Mesangial cell (primary cell): ENCODE measurements around a stretch of chr5.

DNA sequence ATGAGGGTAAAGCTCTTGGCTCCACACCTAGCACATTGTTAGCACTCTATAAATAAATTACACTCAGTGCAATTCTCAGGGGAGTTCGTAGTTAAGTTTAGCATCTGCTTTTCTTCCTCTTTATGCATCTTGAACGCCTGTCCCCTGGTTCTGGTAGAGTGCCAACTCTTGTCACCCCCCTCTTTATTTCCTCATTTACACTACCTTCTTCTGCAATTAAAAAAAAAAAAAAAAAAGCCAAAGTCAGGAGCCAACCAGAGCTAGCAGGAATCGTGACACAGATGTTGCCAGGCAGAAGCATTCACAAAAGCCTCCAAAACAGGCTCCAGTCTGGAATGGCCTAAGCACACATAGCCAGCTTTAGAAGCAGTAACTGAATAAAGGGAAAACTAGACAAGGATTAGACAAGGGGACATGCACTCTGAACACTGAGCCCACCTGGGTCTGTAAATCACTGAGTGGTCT, 2.2 kb downstream of the CD74 start:
- RAMPAGE, long total RNA, result no peak

GRCh38 chr5:150411136-150412042, 1.3 kb downstream of the CD74 start:
- RAMPAGE, long total RNA, result no peak

- RAMPAGE, long total RNA, result no peak
Observed at GRCh38 chr5:150414194-150414909, 1.6 kb upstream of the CD74 start.

DNA sequence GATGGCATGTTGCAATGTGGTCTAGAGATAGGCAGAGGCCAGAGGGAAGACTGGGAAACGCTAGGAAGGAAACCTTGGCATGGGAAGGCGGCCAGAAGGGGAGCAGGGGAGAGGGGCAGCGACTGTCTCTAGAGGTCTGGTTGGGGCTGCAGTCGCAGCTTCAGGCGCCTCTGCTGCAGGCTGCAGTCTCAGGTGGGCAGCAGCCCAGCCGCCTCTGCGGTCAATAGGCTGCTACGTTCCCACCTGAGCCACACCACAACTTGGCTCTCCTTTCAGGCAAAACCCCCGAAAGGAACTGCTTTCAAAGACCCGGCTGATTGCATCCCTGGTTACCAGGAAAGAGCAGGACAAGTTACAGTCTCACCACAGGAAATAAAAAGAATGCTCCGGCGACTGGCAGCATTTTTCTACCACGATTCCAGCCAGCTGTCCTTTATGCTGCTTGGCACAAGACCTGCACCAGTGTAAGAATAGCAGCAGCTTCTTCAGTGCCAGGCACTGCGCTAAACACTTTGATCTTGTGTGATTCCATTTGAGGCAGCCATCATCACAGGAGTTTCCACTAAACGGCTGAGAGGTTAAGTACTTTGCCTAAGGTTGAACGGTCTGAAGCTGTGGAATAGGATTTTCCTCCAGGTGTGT, 7.6 kb downstream of the RPS14 start:
- RAMPAGE, long total RNA, result no peak

GRCh38 chr5:150442416-150443241, 6.9 kb downstream of the RPS14 start:
- RAMPAGE, long total RNA, result no peak

DNA sequence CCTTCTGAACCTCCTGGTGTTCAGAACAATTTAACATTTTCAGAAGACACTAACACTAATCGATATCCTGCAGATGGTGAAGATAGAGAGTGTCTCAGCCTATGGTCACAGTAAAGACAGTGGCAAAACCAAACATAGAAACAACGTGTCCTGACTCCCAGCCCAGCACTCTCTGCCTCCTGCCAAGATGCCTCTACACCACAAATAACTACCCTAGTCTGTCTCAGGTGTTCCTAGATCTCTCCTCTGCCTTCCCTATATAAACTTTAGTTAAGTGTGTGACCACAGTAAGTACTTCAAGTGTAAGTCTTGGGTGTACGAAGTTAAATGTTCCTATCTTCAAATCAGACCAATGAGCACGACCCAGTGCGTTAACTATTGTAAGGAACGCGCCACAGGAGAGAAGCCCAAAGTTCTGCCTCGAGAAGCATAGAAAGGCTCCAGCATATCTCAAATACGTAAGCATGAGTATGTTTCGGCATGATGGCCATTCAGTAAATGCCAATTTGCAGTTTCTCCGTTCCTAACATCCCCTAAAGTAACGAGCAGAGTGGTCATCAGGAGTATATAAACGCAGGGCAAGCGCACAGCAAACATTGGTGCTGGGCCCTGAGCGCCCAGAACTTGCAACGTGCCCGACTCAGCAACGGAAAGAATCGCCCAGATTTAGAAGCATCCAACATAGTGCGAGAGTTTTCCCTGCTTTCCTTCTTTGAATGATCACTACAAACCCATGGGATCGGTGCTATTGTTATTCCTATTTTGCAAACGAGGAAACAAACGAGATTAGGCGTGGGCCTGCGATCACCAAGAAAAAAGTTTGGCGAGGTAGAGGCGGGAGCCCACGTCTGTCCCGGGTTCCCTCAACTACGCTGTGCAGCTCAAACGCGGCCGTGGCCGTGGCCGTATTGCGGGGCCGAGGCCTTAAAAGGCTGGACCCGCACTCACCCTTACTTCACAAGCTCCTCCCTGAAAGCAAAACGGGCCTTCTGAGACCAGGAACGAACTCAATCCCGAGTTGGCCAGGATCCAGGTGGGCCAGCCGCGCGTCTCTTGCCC, 672 bp downstream of the RPS14 start:
- RAMPAGE, long total RNA, result no peak

GRCh38 chr5:150489451-150489809, 18.5 kb upstream of the NDST1 start:
- RAMPAGE, long total RNA, result no peak

GRCh38 chr5:150497548-150498305, 10.2 kb upstream of the NDST1 start:
- RAMPAGE, long total RNA, result no peak

DNA sequence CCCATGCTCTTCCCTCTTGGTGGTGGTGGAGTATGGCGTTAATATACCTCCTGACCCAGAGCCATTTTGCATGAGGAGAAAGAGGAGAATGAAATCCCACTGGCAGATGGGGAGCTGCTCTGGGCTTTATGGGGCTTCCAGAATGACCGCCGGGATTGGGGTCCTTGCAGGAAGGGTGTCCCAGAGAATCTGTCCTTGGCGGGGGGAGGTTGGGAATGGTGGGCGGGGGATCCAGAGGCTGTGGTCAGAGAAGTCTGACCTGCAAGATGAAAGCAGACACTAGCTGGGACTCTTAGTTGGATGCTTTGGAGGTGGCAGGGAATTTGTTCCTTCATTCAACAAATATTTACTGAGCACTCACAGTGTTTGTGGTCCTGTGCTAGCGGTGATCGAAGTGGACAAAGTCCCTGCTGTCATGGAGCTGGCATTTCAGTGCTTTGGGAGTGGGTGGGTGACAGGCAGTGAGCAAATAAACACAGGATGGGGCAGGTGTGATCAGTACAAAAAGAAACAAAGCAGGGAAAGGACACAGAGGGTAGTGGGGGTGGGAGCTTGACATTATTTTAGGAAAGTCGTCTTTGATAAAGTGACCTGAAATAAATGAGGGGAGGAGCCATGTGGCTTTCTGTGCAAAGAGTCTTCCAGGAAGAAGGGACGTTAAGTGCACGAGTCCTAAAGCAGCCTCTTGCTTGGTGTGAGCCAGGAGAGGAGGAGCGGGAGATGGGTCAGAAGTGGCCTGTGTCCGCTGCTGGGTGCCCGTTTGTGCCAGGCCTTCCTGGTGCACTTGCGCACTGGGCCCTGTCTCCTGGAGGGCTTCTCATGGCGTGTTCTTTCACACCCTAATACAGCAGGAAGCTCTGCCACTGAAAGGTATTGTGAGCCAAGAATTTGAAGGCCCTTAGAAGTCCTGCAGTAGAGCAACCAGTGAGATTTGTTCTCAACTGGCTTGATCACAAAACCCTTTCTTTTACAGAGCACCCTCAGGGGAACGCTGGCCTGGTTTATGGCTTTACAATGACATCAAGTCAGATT, 14.6 kb downstream of the NDST1 start:
- RAMPAGE, long total RNA, result no peak

DNA sequence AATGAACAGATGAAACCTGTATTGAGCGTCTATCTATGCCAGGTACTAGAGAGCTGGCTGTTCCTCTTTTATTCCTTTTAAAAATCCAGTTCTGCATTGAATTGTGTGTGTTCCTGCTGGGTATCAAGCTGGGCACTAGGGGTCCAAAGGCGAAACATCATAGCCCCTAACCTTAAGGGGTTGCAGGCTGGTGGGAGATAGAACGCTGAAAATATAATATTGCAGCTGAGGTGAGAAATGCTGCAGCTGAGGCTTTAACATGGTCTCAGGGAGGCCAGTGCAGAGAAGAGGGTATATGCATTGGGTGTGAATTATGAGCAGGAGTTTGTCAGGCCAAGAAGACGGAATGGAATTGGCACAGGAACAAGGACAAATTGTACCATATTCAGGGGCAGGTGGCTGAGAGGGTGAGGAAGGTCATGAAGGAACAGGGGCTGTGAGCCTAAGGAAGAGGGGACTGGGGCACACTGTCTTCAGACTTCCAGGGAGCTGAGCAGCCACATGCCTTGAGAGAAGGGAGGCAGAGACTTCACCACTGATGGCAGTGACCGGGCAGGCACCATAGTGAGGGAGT, 18.6 kb downstream of the NDST1 start:
- RAMPAGE, long total RNA, result no peak

GRCh38 chr5:150560190-150560793, 52.4 kb downstream of the NDST1 start:
- RAMPAGE, long total RNA, result no peak

DNA sequence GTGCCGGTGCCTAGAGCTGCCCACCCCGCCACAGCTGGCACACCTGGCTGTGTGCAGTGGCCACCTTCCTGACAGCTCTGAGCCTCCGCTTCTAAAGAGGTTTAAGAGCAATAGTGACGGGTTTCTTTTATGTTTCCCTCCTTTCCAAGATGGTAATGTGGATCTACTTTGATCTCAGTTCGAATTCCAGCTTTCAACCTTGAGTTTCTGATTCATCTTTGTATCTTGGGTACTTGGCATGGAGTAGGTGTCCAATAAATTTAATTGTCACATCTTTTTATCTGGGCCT, 60.2 kb upstream of the SYNPO start:
- RAMPAGE, long total RNA, result no peak

GRCh38 chr5:150763118-150763920, 4.5 kb upstream of the DCTN4 start:
- RAMPAGE, long total RNA, result no peak

DNA sequence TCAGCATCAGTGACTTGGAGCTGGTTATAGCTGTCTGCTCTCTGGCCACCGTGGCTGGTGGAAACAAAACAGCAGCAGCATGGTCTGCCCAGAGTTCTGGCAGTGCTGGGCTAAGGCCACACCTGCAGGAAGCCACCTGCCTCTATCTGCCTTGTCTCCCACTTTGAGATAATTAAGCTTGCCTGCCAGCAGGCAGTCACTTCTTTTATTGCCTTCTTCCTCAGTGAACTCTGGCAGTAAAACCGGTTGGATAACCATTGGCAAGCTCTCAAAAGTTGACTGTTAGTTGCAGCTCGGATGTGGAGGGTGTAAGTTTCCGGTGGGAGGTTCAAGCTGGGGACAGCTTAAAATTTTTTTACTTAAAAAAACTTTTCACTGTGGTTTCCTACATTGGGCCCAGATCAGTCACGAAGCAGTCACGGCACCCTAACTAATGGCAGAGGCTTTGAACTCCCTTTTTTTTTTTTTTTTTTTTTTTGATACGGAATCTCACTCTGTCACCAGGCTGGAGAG, 5.0 kb downstream of the SMIM3 start:
- RAMPAGE, long total RNA, result no peak

DNA sequence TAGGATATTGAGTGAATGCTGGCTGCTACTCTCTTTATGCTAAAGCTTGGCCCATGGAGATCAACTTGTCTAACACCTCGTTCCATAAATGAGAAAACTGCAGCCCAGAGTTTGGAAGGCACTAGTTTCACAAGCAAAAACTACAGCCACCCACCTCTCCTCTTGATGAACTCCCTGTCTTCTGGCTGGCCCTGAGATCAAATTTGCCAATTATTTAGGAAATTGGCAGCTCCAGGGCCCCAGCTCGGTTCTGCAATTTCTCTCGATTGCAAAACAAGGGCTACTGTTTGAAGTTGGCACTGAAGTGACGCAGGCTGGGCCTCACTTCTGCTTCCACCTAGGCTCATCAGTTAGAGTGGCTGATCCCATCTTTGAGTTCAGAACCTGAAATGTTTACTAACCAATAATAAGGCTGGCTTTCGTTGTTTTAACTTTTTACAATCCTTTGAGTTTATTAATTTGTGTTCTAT, 3.7 kb upstream of the GPX3 start:
- RAMPAGE, long total RNA, result no peak

GRCh38 chr5:151036773-151037007, 16.3 kb downstream of the GPX3 start:
- RAMPAGE, long total RNA, result no peak

DNA sequence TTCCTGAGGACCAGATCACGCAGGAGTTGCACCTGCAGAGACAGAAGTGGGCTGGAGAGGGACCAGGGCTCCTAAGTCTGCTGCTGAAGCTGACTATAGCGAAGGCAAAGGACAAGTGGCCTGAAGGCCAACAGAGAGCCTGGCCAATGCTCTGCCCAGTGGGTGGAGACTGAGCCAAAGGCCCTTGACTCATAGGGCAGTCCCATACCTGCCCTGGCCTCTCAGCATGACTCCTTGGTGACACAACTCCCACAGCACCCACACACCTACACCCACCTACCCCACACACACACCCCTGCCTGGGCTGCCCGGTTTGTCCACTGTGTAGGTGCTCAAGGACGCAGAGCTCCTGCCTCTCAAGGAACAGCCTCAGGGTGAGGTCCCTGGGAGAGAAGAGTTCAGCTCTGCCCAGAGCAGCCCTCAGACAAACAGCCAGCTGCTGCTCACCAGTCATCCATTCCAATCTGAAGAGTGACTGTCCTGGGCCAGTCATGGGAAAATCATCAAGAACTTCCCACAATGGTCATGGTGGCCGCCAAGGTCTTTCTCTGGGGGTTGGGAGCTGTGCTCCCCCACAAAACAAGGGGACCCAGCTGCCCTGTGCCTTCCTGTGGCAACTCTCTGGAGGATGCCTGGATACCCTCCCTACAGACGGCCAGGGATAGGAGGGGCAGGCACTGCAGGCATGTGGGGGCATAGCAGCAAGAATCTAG, 5.0 kb downstream of the TNIP1 start:
- RAMPAGE, long total RNA, result no peak

GRCh38 chr5:151086995-151087716, 6.3 kb upstream of the TNIP1 start:
- RAMPAGE, long total RNA, result start-site peak on the minus strand at chr5:151087136-151087186, 389 reads

DNA sequence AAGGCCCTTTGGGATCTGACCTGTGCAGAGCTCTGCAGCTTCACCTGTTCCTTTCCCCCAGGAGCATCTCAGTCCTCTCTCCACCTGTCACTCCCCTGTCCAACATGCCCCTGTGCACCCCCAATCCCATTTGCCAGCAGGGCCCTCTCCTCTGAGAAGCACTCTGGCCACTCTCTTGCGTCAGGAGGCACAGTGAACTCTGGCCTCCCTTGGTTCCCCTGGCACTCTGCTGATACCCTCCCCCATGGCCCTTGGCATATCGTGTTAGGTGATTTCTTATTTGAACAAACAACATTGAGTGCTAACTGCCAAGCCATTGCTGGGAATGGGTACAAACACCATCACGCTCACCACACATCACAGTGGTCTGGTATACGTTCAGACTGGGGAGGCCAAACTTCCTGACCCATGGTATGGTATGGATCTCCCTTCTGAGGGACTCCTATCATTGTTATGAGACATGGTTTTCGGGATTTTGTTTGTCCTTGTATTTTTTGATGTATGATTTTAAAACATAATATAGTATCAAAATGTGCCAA, 21.0 kb upstream of the TNIP1 start:
- RAMPAGE, long total RNA, result no peak

GRCh38 chr5:151104488-151105458, 23.9 kb upstream of the TNIP1 start:
- RAMPAGE, long total RNA, result no peak